Neural progenitor cell (in vitro differentiated cells): ENCODE measurements around a stretch of chr13.

DNA sequence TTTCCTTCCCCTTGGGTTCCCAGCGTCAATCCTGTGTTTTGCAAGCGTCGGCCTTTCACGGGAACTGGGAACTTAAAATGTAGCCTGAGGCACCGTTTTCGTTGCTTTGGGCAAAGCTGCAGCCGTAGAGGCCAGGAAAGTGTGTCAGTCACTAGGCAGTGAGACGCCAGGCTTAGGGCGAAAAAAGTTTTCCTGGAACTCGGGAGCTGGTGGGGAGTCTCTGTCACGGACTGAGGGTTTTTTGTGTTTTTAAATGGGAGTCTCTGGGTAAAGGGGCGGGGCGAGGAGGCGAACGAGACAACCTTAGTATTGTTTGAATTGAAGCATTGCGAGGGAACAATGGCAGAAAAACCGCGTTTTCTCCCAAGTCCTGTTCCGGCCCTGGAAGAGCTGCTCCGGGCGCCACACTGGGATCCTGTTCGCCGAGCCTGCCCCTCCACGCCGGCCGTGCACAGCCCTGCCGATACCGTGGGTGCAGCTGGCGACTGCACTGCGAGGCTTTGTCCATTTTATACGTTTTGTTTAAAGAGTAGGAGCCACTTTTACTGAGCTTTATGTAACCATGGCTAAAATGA, 1.3 kb downstream of the COL4A2 start:
- RAMPAGE, long total RNA, result no peak

DNA sequence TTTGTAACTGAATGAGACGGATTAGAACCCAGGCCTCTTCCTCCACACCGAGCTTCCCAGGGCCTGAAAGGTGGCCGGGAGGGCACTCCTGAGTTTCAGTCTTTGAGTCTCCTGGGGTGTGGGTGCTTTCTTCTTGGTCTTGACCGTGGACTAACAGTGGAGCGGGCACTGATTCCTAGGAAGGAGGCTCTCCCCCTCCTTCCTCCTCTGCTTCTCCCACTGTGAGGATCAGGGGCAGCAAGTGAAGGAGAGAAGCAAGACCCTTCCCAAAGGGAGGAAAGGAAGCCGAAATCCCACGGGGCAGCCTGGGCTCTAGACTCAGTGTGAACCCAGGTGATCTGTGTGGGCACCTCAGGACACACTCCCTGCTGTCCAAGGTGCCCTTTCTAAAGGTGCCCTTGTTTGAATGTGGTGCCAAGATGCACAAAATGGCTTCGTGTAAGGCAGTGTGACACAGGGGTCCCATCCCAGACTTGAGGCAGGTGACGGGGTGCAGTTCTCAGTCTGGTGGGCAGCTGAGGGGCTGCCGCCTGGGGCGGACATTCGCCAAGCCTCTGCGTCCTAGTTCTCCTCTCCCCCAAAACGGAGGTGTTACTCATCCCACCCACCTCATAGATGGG, 4.0 kb downstream of the COL4A2 start:
- RAMPAGE, long total RNA, result no peak

GRCh38 chr13:110322012-110322848, 15.1 kb downstream of the COL4A2 start:
- RAMPAGE, long total RNA, result no peak

DNA sequence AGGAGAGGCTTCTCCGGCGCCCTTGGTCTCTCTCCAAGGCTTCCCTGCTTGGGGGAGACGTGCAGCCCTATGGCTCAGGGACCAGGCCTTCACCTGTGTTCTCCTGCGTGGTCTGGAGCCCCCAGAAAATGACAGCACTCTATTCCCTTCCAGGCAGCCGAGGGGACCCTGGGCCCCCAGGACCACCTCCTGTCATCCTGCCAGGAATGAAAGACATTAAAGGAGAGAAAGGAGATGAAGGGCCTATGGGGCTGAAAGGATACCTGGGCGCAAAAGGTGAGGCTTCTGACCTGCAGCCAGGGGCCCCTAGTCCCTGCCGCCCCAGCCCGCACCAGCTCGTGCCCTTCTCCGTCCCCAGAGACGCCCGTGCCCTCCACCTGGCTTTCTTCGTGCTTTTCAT, 76.8 kb downstream of the RAB20 start:
- RAMPAGE, long total RNA, result no peak

- RAMPAGE, long total RNA, result no peak
Measured at GRCh38 chr13:110546897-110547507, 14.5 kb downstream of the RAB20 start.

- RAMPAGE, long total RNA, result no peak
Measured at GRCh38 chr13:110559064-110559945, 2.2 kb downstream of the RAB20 start.

GRCh38 chr13:110617075-110617691, 1.8 kb downstream of the NAXD start:
- RAMPAGE, long total RNA, result no peak

GRCh38 chr13:110638553-110639594, 23.5 kb downstream of the NAXD start:
- RAMPAGE, long total RNA, result no peak

GRCh38 chr13:110714714-110714854, 1.1 kb downstream of the ING1 start:
- RAMPAGE, long total RNA, result no peak

DNA sequence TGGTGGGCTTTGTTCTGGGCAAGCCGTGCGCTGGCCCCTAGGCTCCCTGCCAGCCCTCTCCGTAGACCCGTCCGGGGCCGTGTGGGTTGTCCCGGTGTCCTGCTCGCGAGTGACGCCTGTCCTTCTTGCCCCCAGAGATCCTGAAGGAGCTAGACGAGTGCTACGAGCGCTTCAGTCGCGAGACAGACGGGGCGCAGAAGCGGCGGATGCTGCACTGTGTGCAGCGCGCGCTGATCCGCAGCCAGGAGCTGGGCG, 5.5 kb downstream of the ING1 start:
- RAMPAGE, long total RNA, result no peak

- RAMPAGE, long total RNA, result no peak
Measured at GRCh38 chr13:110793105-110793550, 79.6 kb downstream of the ING1 start.

GRCh38 chr13:110815531-110816231, 99.2 kb downstream of the ANKRD10 start:
- RAMPAGE, long total RNA, result no peak

DNA sequence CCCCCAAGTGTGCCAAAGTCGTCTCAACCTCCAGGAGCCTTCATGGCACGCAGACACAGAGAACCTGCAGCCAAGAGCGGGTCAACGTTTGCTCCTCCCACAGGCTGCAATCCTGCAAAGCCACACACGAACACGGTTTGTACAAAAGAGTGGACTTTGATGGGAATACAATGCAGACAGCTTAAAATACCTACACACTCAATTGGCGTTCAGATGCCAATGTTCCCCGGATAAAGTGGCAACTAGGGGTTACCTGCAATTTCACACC, 29.3 kb downstream of the ANKRD10 start:
- RAMPAGE, long total RNA, result no peak

- RAMPAGE, long total RNA, result no peak
Measured at GRCh38 chr13:110902885-110903764, 11.7 kb downstream of the ANKRD10 start.

- RAMPAGE, long total RNA, result no peak
Measured at GRCh38 chr13:110907918-110908396, 6.9 kb downstream of the ANKRD10 start.

DNA sequence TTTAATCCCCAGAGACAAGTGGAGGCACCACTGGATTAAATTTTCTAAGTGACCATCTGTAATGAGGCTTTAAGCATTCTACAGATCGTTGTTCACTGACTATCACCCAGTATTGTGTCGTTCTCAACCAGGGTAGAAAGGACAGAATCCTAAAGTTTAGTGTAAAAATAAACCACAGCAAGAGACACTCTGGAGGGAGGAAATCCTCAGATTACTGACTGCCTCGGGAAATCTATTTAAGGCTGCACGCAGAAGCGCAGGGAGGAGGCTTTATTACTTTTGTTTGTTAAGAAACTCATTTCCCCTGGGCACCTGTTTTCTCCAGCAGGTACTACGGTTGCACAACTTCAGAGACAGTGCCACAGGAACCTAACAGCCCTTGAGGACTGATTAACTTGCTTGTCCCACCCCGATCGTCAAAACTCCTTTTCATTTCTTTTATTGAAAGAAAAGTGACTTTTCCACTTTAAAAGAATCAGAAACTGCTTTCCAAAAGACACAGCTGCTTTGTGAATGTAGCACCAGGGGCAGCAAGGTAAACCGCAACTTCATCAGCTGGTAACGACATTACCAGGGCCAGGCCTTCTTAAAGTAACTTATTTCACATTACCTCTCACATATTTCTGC, 1.7 kb downstream of the ANKRD10 start:
- RAMPAGE, long total RNA, result no peak

DNA sequence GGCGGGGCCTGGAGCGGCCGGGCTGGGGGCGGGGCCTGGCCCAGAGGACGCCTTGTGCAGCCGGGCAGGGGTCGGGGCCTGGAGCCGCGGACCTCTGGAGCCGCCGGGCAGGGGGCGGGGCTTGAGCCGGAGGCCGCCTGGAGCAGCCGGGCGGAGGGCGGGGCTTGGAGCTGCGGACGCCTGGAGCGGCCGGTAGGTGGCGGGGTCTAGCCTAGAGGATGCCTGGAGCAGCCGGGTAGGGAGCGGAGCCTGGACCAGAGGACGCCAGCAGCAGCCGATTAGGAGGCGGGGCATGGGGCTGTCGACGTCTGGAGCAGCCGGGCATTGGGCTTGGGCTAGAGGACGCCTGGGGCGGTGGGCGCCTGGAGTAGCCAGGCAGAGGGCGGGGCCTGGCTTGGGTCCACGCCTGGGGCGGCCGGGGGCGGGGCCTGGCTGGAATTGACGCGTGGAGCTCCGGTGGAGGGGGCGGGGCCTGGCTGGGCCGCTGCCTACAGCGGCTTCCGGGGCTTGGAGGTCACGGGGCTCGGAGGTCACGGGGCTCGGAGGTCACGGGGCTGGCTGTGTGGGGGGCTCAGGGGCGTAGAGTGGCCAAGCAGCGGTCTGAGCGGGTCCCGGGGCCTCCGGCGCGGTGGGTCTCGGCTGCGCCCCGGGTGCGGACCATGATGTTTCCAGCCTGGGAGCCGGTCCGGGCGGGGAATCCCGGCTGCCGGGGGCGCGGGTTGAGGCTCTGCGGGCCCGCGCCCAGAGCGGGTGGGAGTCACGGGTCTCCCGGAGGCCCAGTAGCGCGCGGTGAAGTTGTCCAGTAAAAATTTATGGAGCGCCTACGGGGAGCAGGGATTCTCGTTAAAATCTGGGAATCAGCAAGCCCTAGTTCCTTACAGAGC, 456 bp upstream of the ANKRD10 start:
- RAMPAGE, long total RNA, result no peak

- RAMPAGE, long total RNA, result no peak
Measured at GRCh38 chr13:111066252-111066921, 48.7 kb upstream of the ARHGEF7 start.

- RAMPAGE, long total RNA, result no peak
Measured at GRCh38 chr13:111115647-111116161, 594 bp downstream of the ARHGEF7 start.

DNA sequence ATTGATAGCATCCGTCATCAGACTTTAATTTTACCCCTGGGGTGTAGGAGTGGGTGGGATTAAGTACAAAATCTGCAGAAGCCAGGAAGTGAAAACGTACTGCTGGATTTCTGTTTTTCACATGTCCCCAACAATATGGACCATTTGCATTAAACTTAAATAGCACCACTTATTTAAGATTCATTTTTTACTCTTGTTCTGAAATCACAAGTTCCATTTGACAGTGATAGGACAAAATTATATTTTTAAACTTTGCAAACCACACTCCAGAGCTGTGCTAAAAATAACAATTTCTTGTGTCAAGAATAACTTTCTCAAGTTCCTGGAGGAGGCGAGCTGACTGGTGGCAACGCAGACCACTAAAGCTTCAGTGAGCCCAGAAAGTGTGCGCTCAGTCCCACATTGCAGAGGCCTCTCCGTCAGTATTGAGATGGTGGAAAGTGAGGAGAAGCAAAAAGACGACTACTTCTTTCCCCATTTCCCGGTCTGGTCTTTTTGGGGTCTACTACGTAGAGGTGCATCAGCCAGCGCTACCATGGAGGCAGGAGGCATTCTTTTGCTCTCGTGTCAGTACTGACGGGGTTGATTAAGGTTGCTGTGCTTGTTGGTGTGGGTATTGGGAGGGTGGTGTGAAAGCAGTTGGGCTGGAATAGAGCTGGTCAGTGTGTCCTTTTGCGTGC, 71.5 kb downstream of the ARHGEF7 start:
- RAMPAGE, long total RNA, result no peak